Measurements from ENCODE around the genes SCUBE1 and SHISAL1.

- RRBS = no CpG with 5 or more reads among the region's 7 CpGs
Observed at GRCh38 chr22:42649933-42650251, 700 bp upstream of the CYB5R3 start.

- RRBS = 3% methylated on average over 11 of the region's 26 CpGs
Observed at GRCh38 chr22:42662573-42662886, 13.3 kb upstream of the CYB5R3 start.

DNA sequence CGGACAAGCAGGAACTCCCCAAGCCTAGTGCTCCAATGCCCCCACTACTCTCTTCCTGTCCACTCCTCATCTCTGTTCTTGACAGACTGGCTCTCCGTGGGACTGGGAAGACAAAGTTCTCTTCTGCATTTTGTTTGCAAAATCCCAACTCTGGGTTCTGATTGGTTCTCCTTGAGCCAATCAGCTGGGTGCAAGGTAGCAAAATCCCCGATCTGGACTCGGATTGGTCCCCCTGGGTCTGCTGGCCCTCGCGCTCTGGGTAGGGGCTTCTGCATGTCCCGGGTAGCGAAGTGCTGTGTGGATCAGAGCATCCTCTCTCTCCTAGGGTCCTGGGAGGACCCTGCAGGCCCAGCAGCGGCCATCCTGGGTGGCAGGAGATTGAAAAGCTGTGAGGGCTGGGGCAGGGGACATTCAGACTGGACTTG, 22.3 kb upstream of the A4GALT start:
- RRBS = no CpG with 5 or more reads among the region's 9 CpGs

DNA sequence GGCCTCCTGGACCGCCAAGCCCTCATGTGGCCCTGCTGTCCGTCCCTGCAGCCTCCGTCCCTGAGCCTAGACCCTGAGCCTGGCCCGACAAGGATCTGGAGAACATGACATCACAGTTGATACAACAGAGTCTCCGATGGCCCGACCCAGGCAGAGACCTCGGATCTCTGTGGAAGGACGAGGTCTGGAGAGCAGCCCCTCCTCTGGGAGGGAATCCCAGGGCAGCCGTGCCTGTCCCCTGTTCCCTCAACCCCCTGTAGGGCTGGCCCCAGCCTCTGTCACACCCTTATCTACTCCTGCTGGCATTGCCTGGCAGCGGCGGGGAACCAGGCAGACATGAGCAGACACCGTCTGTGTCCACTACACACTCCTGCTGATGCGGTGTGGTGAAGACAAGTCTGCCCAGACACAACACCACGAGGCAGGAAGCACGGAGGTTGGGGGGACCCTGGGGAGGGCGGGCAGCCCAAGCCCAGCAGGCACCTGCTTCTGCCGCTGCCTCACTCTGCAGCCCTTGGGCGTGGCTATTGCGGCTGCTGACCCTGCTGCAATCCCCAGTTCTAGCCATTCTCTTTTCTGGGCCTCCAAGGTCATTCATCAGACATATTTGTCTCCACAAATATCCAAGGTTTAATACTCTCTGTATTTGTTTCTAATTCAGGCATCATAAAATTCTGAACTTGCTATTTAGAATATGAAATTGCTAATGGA, 52.5 kb upstream of the A4GALT start:
- RRBS = no CpG with 5 or more reads among the region's 19 CpGs

- RRBS = 2% methylated on average over 17 of the region's 43 CpGs
Observed at GRCh38 chr22:42856104-42856851, 795 bp downstream of the ARFGAP3 start.

- RRBS = no CpG with 5 or more reads among the region's 3 CpGs
Observed at GRCh38 chr22:42932176-42932456, 75.0 kb upstream of the ARFGAP3 start.

- RRBS = no CpG with 5 or more reads among the region's 16 CpGs
Observed at GRCh38 chr22:42937155-42937998, 77.6 kb downstream of the PACSIN2 start.

DNA sequence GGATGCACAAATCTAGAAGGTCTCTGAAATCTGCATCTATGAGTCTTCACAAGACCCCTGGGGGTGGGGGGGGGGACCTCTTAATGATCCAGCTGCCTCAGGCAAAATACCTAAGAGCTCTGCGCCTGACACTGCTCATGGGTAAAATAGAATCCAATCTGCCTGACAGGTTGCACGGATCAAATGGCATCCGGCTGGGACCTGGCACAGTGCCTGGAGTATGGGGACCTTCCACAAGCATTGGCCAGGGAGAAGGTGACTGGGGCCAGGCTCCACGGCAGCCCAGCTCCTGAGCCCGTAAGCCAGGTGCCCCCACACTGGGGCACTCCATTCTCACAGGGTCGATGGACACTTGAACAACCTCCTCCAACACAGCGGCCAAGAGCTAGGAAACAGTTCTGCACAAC, 67.3 kb downstream of the PACSIN2 start:
- RRBS = no CpG with 5 or more reads among the region's 7 CpGs

- RRBS = no CpG with 5 or more reads among the region's 8 CpGs
Observed at GRCh38 chr22:42955046-42955742, 59.8 kb downstream of the PACSIN2 start.

- RRBS = no CpG with 5 or more reads among the region's 5 CpGs
Observed at GRCh38 chr22:42970844-42971052, 44.2 kb downstream of the PACSIN2 start.

DNA sequence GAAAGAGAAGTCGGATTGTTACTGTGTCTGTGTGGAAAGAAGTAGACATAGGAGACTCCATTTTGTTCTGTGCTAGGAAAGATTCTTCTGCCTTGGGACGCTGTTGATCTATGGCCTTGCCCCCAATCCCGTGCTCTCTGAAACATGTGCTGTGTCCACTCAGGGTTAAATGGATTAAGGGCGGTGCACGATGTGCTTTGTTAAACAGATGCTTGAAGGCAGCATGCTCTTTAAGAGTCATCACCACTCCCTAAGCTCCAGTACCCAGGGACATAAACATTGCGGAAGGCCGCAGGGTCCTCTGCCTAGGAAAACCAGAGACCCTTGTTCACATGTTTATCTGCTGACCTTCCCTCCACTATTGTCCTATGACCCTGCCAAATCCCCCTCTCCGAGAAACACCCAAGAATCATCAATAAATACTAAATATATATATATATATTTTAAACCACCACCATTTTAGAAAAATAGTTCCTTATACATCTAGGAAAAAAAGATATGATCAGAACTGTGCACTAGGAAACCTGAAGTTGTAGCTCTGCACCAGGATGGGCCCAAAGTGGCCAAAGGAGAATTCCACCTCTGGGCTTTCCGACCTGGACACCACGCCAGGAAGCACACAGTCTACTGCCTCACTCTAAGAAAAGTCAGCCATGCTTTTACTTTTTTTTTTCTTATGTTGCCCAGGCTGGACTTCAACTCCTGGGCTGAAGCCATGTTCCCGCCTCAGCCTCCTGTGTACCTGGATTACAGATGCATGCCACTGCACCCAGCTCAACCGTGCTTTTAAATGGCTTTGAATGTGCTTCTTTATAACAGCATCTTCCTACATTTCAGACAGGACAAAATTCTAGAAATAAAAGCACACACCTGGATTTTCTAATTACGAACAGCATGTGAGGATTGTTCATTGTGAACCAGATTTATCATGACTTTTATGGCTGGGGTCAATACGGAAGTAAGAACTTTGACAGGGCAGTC, 42.6 kb downstream of the PACSIN2 start:
- RRBS = no CpG with 5 or more reads among the region's 14 CpGs

DNA sequence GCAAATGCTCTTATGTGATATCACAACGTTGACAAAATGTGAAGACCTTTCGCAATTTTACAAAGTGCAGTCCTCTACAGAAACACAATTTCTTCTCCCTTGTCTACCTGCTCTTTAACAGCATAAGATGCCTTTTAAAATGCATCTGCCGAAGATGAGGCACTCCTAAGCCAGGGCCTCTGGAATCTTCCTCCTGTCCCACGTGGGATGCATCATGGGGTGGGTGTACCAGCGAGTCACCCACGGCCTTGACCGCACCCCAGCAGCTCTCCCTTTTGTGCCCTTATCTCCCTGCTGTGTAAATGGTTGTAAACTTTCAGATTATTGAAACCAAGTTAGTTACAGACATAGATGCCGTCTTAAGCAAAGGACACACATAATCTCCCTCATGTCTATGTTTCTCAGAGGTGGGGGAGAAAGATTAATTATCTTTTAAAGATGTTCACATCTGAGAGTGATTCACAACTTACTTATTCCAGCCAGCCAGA, 11.3 kb downstream of the PACSIN2 start:
- RRBS = no CpG with 5 or more reads among the region's 8 CpGs

- RRBS = no CpG with 5 or more reads among the region's 4 CpGs
Observed at GRCh38 chr22:43139304-43139662, 3.9 kb downstream of the MCAT start.

DNA sequence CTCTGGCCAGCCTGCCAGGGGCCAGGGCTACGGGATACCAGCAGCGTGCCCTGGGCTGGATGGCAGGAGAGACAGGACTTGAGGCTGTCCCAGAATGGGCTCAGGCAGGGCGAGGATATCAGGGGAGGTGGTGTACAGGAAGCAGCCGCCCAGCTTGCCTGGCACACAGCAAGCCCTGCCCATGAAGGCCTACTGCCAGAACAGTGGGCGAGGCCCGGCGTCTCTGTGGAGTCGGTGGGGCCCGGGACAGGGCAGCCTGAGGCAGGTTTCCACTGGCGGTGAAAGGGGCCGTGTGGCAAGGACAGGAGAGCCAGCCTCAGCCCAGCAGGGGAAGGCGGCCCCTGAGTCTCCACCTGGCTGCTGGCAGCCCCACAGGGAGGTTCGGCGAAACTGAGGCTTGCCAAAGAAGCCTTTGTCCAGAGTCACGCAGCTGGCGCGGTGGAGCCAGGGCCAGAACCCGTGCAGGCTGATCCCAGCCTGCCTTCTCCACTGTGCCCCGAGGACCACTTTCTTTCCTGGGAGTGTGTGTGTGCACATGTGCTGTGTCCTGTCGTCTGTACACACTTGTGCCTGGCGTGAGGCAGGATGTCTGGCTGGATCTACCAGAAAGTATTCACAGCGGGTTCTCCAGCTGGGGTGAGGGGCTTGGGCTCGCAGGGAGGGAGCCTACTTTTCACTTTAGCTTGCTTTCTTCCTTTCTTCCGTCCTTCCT, 1.1 kb downstream of the TSPO start:
- RRBS = no CpG with 5 or more reads among the region's 24 CpGs

GRCh38 chr22:43260776-43261454, 74.0 kb upstream of the TTLL12 start:
- RRBS = no CpG with 5 or more reads among the region's 13 CpGs

GRCh38 chr22:43343048-43343686, at the start of gene SCUBE1:
SCUBE1 (minus strand) TSS chr22:43343372.
- RRBS = 2% methylated on average over 51 of the region's 89 CpGs

- RRBS = no CpG with 5 or more reads among the region's 6 CpGs
Observed at GRCh38 chr22:44023535-44023830, 619 bp upstream of the PARVB start.

DNA sequence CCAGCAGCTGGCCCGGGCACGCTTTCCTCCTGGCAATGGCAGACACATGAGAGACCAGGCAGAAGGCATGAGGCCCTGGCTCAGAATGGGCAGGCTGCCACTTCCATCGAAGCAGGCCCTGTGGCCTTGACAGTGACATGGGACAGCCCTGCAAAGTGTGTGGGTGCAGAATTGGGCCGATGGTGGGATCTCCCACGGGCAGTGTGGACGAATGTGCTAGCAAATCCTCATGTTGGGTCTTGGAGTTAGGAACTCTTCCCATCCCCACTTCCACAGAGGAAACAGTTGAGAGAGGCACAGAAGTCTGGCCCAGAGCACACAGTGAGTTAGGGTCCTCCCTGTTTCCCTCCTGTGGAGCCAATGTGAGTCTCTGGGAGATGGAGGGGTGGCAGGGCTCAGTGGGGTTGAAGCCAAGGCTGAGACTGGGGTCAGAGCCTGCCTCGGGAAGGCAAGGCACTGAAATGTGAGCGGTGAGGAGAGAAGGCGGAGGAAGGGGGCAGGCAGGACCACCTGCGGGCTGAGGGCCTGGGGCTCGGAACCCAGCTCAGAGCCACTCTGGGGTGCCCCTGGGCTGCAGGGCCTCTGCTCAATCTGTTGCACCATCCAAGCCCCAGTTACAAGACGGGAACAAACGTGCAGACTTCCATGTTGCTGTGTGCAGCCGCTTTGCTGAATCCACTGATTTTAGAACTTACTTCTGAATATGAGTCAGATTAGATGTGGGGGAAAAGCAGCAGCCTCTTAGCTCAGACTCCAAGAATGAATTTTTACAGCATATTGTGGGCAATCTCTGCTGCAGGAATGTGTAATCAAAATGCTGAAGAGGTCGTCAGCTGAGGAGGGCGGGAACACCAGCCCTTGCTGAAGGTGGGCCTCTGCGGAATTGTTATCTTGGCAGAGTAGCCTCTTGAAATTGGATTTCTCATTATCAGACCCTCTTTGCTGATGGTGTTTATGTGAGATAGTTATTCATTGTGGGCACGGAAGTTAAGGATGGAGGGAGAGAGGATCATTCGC, 21.4 kb downstream of the PARVG start:
- RRBS = no CpG with 5 or more reads among the region's 19 CpGs

DNA sequence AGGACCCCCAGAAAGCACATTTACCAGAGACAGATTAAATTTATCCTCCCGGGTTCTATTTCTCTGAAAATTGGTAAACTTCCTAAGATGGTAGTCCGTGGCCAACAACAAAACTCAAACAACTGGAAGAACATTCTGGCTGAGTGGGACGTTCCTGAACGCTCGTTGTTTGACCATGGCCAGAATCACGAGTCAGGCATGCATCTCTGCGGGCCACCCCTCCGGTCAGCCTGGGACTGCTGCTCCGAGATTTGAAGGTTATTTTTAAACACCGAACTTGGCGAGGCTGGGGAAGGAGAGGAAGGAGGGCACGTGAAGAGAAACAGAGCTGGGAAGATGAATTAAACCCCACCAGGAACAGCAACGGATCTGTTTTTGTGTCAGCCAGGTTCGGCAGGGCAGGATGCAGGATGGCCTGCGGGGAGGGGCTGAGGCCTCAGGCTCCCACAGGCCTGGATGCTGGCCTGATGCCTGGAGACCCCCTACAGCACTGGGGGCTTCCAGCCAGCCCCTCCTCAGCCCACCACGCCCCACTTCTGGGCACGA, 5.2 kb downstream of the SHISAL1 start:
- RRBS = no CpG with 5 or more reads among the region's 17 CpGs

- RRBS = no CpG with 5 or more reads among the region's 14 CpGs
Observed at GRCh38 chr22:44312615-44313173, at the start of gene SHISAL1. SHISAL1 (minus strand) TSS chr22:44312951.

Data from choroid plexus epithelial cell (primary cell).